AG10803 (cell line): ENCODE results near the genes WDFY1 and CUL3.

DNA sequence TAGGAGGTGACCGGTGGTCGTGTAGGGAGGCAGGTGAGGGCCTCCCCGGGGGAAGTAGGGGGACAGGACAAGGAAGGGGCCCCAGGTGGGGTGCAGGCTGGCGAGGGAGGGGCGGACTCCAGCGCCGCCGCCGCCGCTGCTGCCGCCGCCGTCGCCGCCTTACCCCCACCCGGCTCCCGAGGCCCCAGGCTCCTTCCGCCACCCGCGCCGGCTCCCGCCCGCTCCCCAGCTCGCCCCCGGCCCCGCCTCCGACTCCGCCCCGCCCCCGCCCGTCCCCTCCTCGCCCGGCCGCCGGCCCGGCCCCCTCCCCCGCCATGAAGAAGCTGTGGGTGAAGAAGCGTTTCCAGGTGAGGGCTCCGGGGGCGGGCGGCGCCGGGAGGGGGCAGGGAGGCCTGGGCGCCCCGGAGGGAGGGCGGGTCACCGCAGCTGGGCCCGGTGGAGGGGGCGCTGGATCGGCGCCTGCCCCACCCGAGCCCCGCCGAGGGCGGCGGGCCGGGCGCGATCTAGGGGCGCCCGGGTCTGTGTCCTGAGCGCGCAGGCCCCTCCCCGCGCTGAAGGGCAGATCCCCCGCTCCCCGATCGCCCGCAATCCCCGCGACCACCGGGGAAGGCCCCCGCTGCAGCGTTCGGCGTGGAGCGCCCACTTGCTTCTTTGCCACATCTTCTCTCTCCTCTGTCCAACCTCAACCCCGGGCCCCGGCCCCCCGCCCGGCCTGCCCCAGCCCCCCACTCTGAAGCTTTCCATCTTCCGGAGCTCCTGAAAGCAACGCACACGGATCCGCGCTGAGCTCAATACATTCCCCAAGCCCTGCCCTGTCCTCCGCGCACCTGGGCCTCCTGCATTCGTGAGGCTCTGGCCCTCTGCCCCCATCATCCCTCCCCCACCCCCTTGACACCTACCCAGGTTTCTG is 7.3 kb downstream of the SPEG start:
- RRBS = 2% methylated on average over 48 of the region's 89 CpGs

- RRBS = 16% methylated on average over 10 of the region's 26 CpGs
These were observed 7.6 kb downstream of the TMEM198 start for GRCh38 chr2:219551298-219551865.

DNA sequence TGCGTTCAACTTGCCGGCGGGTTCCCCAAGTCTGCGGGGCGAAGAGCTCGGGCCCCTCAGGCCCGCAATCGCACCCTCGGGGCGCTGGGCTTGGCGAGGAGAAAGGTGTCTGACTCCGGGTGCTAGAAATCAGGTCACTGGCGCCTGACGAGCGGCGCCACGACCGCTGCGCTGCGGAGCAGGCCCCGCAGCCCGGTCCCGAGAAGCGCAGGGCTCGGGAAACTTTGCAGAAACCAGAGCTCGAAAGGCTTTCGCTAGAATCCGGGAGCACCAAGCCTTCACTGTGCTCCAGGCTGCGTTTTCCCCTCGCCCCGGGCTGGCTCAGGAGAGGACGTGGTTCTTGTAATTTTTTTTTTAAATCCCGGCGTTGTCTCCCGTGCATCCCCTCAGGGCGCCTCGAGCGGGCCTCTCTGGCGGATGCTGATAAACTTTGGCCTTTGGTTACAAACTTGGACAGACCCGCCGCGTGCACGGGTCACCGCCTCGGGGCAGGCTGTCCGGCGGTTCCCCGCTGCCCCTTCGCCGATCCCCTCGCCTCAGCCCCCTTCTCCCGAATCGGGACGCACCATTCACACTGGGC is 531 bp downstream of the EPHA4 start:
- RRBS = 1% methylated on average over 27 of the region's 54 CpGs

DNA sequence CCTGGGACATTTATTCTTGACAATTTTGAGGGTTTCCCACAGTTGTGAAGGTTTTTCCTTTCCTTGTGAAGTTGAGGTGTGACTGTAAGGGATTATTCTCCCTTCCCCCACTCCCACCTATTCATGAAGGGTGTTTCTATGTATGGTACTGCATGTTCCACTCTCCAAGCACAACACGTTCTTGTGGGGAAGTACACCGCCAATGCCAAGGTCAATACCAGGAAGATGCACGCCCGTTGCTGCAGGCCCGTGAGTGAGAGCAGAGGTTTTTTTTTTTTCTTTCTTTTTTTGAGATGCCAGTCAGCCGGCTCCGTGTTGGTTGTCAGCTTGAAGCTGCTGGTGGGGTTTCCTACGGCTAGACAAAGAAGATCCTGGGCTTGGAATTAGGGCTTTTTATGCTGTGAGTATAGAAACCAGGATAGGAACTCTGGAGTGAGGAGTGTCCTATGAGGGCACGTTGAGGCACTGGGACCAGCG is 38.6 kb upstream of the EPHA4 start:
- RRBS = no CpG with 5 or more reads among the region's 10 CpGs

DNA sequence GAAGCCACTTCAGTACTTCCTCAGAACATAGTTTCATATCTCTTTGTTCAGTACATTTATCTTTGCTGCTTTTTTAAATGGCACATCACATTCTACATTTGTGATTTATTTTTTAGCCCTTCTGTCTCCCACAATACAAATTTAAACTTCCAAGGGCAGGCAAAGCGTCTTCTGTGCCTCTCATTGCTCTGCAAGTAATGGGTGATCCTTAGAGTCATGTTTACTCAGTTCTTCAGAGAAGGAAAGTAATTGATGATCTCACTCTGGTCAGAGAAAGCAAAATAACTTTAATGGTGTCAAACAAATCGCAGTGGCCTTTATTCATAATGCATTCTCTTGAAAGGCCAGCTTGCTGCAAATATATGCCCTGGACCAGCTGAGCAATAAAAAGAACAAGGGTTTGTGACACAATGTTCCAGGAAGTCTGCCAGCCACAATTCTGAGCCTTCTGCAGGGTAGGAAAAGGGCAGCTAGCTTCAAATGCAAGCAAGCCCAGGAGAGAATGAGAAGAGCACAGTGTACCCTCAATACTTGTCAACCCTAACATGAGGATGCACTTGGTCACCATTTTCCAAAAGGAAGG is 355.8 kb downstream of the PAX3 start:
- RRBS = no CpG with 5 or more reads among the region's 2 CpGs

DNA sequence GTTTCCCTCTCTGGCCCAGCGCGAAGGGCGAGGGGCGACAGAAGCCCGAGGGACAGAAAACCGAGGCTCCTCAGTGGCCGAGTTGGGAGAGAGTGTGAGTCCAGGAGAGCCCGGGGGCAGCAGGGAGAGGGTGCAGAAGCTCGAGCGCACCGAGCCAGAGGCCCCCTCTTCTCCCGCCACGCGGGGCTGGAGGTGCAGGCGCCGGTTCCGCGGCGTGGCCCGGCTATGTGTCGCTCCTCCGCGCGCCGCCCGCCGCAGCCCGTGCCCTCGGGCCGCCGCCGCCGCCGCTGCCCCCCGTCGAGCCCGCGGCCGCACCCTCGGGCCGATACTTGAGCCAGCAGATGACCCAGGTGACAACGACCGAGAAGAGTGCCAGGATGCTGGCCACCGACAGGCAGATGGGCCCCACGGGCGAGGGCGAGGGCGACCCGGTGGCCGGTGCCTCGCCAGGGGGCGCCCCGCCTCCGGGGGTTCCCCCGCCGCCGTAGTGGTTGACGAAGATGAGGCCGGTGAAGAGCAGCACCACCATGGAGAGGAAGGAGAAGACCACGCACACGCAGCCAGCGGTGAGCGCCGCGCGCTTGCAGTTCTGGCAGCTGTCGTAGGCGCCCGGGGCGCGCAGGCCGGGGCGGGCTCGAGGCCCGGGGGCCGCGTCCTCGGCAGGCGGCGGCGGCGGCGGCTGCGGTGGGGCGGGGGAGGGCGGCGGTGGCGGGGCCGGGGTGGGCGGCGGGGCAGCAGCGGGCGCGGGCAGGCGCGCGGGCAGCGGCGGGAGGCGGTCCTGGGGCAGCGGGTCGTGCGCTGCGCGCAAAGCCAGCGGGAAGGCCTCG is 937 bp downstream of the ENSG00000288658 start:
- RRBS = 2% methylated on average over 33 of the region's 107 CpGs

DNA sequence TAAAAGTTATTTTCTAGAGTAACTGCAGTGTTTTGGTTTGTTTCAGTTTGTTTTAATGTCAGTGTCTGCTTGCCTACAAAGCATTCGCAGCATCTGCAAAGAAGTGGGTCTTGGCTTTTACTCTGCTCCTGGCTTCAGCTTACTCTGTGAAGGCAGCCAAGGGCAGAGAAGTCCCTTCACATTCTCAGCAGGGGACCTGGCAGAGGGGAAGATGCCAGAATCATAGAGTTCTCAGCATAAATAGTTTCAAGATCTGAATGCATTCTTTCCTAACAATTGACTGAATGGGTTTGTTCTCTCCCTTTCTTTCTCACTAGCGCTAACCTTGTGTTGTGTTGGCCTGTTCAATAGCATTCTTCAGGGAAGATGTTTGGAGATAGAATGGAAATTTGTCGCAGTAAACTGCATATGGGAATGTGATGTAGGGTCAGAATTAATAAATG is 106.9 kb downstream of the FARSB start:
- RRBS = no CpG with 5 or more reads among the region's 3 CpGs

DNA sequence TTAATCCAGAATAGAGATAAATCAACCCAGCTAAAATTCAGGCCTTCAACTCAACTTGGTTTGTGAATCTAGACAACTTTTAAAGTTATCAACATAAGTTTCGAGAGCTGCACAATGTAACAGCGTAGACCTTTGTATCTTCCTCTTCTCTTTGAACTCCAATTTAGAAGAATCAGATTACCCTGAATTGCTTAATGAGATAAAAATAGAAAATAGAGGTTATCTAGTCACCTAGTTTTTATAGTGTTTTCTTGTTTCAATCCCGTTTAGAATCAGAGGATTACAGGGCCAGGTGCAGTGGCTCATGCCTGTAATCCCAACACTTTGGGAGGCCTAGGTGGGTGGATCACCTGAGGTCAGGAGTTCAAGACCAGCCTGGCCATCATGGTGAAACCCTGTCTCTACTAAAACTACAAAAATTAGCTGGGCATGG is 12.4 kb downstream of the MOGAT1 start:
- RRBS = no CpG with 5 or more reads among the region's 3 CpGs

- RRBS = no CpG with 5 or more reads among the region's 10 CpGs
These were observed 69.0 kb upstream of the ACSL3 start for GRCh38 chr2:222791808-222792335.

DNA sequence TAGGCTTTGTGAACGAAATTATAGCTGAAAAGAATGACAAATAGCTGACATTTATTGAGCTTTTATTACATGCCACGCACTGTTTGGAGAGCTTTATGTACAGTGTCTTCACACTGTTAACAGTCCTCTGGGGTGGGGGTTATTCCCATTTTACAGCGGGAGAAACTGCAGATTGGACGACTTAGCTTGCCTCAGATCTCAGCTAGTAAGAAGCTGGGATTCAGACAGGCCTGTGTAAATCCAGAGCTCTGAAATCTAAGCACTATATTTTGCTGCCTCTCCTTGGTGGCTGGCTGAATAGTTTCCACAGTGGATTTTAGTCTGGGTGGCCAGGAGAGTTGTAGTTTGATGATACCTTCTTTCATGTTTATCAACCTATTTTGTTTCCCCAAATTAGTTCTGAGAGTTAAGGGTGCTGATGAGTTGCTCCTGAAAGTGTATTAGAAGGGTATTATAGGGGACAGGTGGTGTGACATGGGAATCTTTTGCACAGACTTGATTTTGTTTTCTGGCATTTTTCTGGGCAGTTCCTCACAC is 1.3 kb downstream of the ACSL3 start:
- RRBS = no CpG with 5 or more reads among the region's 4 CpGs

DNA sequence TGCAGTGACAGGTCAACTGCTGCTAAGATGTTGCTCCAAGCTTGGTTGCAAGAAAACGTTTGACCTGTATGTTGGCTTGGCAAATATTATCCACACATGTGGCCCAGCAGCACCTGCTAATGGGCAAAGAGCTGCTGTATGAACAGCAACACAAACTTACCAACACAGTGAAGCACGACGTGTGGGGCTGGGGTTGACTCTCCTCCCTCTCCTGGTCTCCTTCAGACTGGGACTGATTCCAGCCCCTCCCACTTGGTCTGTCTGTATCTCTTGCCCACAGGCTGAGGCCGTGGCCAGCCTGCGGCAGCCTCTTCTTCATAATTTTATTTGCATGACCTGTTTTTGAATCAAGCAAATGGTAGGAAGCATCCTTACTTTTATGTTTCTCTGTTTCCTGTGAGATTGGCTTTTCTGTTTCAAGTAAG is 3.9 kb downstream of the KCNE4 start:
- RRBS = no CpG with 5 or more reads among the region's 5 CpGs

- RRBS = no CpG with 5 or more reads among the region's 2 CpGs
These were observed 22.1 kb downstream of the AP1S3 start for GRCh38 chr2:223815227-223815700.

GRCh38 chr2:223944714-223945712 is at the start of gene WDFY1:
TSS of gene WDFY1 (minus strand) at chr2:223945335.
- RRBS = 2% methylated on average over 29 of the region's 87 CpGs

- RRBS = no CpG with 5 or more reads among the region's 2 CpGs
These were observed 107.3 kb upstream of the SERPINE2 start for GRCh38 chr2:224146436-224146816.

DNA sequence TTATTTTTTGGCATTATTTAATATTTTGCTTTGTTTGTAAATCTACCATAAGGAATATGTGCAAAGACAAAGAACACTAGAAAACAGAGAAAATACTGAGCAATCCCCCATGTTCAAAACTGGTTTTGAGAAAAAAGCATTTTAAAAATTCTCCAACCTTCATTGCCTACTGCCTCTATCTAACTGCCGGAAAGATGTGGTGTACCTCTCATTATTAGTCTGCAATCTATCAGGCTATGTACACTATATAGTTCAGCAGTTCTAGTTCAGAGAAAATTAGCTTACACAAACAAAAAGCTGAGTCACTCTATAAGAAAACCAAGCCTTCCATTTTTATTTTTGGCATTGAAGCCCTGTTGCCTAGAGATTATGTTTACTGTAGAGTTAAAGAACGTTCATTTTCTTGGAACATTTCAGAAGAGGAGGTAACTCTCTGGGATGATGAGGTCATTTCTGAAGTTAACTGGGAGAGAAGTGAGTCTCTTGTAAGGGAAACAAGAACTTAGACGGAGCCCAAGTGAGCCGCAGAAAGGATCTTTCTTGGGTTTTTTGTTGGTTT is 133.5 kb downstream of the FAM124B start:
- RRBS = no CpG with 5 or more reads among the region's 4 CpGs

DNA sequence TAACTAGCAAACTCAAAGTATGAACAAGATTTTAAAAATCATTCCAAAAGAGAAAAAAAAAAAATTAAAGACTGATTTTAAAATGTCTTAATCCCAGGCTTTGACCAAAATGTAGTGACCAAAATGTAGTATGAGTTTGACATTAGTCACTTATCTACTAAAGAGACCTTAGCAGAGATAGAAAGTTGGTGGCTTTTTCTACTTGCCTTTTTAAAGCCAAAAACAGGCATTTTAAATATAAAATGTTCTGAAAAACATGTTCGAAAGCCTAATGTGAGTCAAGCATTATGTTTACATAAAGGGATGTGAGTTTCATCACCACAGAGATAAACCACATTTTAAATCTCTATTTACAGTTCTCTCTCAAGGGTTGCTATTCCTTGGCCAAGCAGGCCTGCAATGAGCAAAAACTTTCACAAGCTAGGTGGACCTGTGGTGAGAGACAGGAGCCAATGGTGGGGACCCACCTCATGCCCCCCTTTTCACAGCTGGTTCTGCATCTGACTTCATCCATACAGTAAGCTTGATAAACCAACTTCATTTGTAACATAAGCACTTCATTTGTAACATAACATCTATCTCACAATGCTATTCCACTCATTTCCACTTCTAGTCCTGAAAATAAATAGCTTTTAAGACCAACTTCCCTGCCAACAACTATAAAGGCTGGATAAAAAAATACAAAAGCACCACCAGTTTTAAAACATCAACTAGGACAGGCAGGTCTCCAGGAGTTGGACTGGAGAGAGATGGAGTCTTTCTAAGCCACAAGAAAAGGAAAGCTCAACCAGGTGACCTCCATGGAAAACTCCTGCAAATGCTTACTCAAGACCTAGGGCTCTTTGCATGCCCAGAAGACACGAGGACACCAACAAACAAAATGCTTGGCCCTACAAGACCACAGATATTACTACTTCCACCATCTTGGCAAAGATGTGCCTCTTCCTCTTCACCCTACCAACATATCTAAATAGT is 65.0 kb downstream of the CUL3 start:
- RRBS = no CpG with 5 or more reads among the region's 2 CpGs

- RRBS = 1% methylated on average over 28 of the region's 125 CpGs
These were observed at the start of gene CUL3 for GRCh38 chr2:224584709-224585582. TSS of gene CUL3 (minus strand) at chr2:224585363.

DNA sequence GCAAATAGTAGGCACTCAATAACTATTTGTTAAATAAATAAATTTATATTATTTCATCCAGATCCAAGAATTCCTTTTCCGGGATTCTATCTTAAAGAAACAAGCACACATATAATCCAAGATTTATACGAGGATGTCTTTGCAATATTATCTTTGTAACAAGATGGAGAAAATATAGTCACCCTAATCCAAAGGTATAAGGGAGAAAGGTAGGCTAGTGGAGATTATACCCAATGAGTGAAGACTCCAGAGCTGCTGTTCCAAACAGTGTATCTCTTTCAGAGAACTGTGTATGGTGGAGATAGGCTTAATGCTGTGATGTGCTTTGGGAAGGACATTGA is 106.5 kb downstream of the DOCK10 start:
- RRBS = no CpG with 5 or more reads among the region's 2 CpGs

DNA sequence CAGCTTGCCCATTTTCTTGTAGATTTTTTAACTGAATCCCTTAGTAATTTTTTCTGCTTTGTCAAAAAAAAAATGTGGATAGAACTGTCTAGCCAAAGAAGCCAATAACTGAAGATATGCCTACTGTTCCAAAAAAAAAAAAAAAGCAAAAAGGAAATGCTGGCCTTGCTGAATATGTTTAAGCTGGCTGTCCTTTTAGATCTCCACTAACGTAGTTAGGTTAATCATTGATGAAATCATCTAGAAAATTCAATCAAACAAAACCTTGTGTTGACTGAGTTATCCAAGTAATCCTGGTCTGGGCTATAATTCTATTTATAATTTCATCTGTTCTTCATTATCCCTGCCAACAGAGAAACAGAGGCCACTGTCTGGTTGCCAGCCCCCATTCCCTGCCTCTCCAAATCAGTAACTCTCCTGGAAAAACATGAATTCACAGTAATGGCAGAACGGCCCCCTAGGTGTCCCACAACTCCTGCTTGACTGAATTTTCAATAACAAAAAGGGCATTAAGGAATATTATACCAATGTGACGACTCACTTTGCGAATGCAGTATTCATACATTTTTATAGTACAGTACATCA is 24.6 kb downstream of the DOCK10 start:
- RRBS = no CpG with 5 or more reads among the region's 4 CpGs

- RRBS = no CpG with 5 or more reads among the region's 4 CpGs
These were observed 321.2 kb downstream of the IRS1 start for GRCh38 chr2:226478262-226478946.